Penis (tissue), 1 donor: ENCODE results near the genes UPK3A and FAM118A.

DNA sequence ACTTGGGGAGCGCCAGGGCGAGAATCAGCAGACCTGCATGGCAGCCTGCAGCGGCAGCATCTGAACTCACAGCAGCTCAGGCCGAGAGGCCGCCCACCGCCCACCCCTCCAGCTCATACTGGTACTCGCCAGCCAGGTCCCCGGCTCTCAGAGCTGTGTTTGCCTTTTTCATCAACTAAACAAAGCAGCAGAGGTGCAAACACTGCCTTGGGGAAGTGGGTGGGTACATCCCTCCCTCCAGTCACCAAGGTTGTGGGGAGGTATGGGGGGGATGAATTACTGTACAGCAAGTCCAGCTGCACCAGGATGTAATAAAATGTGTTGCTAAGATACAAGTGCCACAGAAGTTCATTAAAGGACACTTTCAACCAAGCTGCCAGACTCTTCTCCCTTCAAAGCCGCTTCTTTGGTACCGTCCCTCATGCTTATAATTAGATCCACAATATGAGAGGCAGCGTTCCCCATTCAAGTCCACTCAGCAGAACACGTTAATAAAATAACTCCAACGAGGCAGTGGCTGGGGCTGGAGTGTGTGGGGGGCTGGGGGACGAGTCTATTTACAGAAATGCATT is 14.8 kb downstream of the PHF21B start:
- PRO-cap = no peak

GRCh38 chr22:45005842-45006272 is 3.9 kb downstream of the PHF21B start:
- PRO-cap = no peak

GRCh38 chr22:45210855-45211581 is 29.7 kb downstream of the KIAA0930 start:
- PRO-cap = bidirectional peak, plus-strand start at chr22:45211377, minus-strand start at chr22:45211181

GRCh38 chr22:45280197-45280389 is 4.7 kb upstream of the UPK3A start:
- PRO-cap = no peak

GRCh38 chr22:45284690-45285210 is at the start of gene UPK3A:
UPK3A (plus strand) TSS chr22:45284949.
- PRO-cap = no peak

DNA sequence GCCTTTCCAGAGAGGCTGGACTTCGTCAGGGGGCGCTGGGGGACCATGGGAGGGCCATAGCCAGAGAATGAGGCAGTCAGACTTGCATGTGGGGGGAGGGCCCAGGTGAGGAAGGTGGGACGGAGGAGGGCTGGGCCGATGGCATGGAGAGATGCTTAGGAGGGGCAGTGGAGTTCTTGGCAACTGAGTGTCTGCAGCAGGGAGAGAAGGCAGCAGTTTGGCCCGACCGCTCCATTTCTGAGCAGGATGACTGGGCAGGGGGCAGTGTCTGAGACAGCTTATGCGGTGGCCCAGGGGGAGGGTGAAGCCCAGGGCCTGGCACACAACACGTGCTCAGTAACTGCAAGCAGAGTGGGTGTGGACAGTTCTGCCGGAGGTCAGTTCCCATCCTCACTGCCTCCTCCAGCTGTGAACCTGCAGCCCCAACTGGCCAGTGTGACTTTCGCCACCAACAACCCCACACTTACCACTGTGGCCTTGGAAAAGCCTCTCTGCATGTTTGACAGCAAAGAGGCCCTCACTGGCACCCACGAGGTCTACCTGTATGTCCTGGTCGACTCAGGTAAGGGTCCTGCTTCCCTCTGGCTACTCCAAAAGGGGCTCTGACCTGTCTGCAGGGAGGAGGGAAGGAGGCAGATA is 905 bp downstream of the UPK3A start:
- PRO-cap = no peak

GRCh38 chr22:45296409-45297126 is 11.8 kb downstream of the UPK3A start:
- PRO-cap = no peak

GRCh38 chr22:45309151-45310225 is at the start of gene FAM118A:
FAM118A (plus strand) TSS chr22:45309934.
- PRO-cap = bidirectional peak, plus-strand start at chr22:45309787, minus-strand start at chr22:45309698; bidirectional peak, plus-strand start at chr22:45309955, minus-strand start at chr22:45310013

GRCh38 chr22:45454211-45454741 is 40.8 kb downstream of the RIBC2 start:
- PRO-cap = no peak

- PRO-cap = no peak
Measured at GRCh38 chr22:45504909-45505606, 2.4 kb downstream of the FBLN1 start.

- PRO-cap = no peak
Measured at GRCh38 chr22:45548363-45548894, 45.7 kb downstream of the FBLN1 start.

DNA sequence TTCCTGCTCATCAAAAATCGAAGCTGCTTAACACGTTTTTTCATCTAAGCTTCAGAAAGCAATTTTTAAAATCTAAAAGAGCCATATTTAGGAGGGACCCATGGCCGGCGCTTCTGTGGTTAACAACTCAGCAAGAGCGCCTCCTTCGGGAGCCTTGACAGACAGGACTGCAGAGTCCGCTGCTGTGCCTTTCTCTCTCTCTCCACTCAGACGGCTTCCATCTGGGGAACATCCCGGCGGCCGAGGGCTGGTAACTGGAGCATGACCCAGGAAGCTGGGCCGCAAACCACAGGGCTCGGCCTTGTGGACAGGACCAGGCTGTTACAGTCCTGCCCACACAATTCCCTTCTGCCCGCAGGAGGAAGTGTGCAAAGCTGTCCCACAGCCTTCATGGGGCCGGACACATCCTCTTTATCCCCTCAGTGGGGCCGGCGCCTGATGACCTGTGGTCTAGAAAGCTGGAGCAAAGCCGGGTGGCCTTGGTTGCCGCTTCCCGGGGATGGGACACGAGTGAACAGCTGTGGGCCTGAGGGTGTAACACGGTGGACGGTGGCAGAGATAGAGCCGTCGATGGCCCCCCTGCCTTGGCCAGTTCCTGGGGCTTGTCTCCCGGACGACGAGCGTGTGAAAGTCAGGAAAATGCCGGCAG is 49.9 kb downstream of the FBLN1 start:
- PRO-cap = no peak

DNA sequence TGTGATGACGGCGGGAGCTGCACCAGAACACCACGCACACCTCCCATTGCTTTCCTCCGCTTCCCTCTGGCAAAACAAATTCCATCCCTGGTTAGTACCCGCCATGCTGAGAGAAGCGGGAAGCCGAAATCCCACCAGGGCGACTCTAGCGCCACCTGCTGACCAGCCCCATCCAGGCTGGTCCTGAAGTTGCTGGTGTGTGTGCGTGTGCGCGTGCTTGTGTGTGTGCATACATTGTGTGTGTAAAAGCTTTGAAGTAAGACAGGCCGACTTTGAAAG is 51.0 kb downstream of the FBLN1 start:
- PRO-cap = no peak

GRCh38 chr22:45574111-45574640 is 71.5 kb downstream of the FBLN1 start:
- PRO-cap = no peak

DNA sequence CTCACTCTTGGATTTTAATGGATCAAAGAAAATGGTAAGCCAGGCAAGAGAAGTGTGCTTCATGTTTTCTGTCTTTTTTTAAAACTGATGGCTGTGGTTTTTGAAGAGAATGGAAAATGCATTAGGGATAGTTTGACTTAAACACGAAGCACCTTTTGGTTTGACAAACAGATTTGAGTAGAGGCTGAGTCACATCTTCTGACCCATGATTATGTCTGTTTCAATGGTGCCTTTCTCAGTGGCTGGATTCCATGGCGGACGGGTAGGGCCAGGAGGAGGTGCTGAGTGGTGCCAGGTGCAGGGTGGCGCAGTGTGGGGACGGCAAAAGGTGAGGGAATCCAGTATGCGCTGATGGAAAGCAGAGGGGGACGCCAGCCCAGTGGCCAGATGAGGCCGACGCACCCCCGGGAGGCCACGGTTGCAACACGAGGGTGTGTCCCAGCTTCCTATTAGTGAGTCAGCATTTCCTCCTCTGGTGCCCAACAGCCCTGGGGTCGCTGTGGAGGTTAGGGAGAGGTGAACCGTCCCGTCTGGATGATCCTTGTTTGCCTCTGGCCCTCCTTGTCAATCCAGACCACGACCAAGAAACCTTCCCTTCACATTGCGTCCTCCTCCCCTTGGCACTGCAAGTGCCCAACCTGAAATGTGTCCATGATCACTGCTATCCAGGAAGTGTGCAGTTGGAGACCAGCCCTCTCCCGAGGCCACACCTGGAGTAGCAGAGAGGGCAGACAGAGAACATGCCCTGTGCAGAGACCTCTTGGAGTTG is 32.7 kb upstream of the ATXN10 start:
- PRO-cap = no peak

DNA sequence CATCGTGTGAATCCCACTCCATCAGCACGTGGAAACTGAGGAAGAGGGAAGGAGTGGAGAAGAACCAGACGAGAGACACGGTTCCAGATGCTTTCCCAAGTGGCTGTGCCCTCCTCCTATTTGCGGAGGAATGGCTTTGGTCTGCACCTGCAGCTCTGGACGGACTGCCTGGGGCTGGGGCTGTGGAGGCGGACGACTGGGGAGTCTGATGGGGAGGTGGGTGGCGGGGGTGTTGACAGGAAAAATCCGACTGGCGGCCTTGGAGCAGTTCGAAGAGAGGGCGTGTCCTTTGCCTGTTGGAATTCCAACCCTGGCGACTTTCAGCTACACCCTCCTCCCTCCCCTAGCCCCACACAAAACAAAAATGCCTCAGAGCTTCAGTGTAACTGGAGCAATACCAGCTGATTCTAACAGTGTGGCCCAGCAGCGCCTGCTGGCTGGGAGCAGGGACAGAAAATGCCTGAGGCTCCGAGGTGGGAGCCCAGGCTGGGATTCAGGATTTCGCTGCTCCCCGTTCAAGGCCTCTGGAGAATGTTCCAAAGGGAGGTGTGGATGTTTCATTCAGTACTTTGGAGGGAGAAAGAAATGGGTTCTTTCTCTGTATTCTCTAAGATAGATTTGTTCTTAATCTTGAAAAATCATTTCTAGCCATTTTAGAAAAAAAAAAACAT is 85.5 kb downstream of the ATXN10 start:
- PRO-cap = no peak

GRCh38 chr22:45848551-45849243 is 128.3 kb downstream of the WNT7B start:
- PRO-cap = no peak

DNA sequence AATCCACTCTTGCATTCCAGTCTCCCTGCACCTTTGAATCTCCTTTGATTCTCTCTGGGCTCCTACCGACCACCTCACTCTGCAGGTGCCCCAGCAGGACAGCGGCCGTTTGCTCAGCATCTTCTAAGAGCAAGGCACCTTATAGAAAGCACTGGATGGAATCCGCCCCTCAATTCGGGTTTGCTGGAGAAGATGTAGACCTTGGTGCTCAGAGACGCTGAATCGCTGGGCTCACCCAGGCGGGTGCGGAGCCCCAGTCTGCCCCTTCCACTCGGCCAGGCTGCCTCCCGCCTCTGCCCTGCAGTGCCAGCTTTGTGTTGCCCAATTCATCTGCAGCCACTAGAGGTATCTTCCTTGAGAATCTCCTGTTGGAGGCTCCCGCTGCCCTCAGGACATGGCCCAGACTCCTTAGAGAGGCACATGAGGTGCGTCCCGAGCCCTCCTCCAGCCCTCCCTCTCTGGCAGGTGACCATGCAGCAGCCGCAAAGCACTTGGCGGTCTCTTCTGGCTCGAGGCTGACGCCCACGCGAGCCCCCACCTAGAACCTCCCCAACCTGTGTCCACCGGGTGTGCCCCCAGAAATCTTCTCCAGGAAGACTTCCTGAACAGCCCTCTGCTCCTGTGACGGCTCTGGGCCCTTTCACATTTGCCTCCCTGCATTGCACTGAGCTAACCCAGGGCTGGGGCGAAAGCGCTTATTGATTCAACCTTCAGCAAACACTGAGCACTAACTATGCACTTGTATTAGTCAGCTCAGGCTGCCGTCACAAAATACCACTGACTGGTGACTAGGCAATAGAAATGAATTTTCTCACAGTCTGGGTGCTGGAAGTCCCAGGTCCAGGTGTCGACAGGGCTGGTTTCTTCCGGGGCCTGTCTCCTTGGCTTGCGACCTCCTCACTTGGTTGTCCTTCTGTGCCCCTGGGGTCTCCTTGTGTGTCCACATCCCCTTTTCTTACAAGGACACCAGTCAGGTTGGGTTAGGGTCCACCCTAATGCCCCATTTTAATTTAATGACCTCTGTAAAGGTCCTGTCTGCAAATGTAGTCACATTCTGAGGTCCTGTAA is 117.5 kb downstream of the WNT7B start:
- PRO-cap = no peak

DNA sequence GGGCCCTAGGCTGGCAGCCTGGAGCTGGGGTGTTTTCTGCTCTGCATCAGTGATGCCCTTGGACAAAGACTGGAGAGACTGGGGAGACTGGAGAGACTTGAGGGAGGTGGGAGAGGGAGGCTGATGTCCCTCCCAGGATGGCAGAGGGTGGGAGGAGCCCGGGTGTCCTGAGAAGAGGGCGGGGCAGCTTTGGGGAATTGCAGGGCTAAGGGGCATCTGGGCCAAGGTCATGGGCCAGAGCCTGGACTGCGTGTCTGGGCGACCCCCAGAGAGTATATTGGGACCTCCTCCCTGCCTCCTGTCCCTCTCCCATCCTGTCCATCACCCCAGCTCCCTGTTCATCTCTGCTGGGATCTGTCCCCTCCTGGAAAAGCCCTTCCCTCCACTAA is 51.7 kb downstream of the WNT7B start:
- PRO-cap = unidirectional peak, plus-strand start at position 92 of the sequence

- PRO-cap = no peak
Measured at GRCh38 chr22:46043329-46043725, 66.4 kb upstream of the WNT7B start.